Measurements from ENCODE around the genes DLG2 and TRIM49D1.

- PRO-cap, 2 experiments: peak in 2 of 2 experiments; most common plus-strand start chr11:85627445 (in 1); most common minus-strand start chr11:85627301 (in 2)
Observed at GRCh38 chr11:85626979-85627616, at the start of gene DLG2. Gene DLG2 (minus strand): TSS chr11:85627344.

- PRO-cap, 2 experiments: no peak in any of the 2 experiments
Observed at GRCh38 chr11:85659295-85660132, 5.4 kb downstream of the CREBZF start.

DNA sequence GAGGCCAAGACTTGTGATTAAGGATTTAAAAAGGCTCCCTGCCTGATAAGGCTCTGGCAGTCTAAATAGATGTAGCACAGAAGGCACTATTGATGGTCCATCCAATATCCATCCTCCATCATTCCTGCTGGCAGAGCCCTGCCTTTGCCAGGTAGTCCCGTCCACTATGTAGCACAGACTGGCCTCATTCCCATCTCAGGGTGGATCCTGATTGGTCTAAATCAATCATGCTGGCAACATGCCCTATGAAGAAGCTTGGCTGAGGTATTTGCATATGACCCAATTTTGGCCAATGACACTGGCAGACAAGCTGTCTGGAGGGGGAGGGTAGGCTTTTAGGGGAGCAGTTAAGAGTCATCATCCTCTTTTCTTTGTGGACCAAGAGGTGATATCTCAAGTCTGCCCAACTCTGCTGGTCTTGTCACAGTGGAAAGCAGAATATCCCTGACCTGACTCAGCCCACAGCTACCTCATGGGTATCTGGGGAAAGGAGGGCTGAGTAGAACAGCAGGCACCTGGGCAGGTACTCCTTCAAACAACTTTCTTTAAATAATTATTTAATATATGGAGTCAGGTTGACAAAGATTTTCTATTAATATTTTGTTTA, 5.1 kb downstream of the CCDC89 start:
- PRO-cap, 2 experiments: no peak in any of the 2 experiments

DNA sequence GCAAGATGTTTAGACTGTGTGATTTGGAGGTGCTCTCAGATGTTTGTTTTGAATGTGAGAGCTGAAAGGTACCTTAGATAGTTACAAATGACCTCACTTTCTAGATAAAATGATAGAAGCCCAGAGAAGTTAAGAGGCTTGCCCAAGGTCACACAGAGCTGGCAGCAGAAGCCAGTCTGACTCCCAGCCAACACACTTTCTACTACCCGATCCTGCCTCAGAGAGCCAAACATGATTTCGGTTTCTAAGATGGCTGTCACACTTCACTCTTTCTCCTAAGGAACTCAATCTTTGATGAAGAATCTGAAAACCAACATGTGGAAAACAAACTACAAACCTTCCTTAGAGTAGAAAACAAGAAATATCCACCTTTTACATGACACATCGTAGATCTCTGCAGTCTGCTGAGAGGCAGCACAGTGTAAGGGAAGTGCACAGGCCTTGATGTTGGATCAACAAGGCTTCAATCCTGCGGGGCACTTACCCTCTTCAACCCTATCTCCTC, 58.6 kb downstream of the SYTL2 start:
- PRO-cap, 2 experiments: no peak in any of the 2 experiments

DNA sequence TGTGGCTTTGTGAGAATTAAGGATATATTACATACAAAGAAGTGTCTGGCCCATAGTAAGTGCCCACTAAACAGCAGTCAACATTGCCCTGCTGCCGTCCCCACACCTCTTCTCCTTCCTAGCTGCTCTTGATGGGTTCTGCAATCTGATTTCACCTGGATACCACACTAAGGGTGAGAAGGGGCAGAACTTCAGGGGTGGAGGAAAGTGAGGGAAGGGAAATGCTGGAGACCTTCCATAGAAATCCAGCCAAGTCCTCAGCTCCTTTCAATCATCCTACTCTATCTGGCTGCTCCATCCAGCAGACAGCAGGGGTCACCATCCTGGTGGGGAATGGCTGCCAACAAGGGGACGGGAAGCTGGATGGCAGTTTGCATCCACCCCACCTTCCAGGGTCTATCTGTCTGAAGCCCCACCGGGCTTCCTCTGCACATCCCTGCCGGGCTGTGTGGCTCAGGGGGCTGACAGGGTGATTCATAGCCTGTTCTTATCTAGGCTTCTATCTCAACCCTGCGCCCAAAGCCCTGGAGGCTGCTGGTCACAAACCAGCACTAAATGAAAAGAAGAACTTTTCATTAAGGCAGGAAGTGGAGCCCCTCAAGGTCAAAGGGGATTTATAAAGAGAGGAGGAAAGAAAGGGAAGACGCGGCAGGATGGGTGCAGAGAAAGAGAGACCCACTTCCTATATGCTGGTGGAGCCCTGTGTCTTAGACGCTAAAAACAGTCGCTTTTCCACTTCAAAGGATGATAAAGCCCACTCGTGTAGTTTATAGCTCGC, 1.1 kb downstream of the SYTL2 start:
- PRO-cap, 2 experiments: no peak in any of the 2 experiments

- PRO-cap, 2 experiments: no peak in any of the 2 experiments
Observed at GRCh38 chr11:86054211-86054885, 14.5 kb downstream of the PICALM start.

GRCh38 chr11:86067993-86068606, 784 bp downstream of the PICALM start:
- PRO-cap, 2 experiments: peak in 1 of 2 experiments; most common plus-strand start chr11:86068453 (in 1); most common minus-strand start chr11:86068307 (in 1)

DNA sequence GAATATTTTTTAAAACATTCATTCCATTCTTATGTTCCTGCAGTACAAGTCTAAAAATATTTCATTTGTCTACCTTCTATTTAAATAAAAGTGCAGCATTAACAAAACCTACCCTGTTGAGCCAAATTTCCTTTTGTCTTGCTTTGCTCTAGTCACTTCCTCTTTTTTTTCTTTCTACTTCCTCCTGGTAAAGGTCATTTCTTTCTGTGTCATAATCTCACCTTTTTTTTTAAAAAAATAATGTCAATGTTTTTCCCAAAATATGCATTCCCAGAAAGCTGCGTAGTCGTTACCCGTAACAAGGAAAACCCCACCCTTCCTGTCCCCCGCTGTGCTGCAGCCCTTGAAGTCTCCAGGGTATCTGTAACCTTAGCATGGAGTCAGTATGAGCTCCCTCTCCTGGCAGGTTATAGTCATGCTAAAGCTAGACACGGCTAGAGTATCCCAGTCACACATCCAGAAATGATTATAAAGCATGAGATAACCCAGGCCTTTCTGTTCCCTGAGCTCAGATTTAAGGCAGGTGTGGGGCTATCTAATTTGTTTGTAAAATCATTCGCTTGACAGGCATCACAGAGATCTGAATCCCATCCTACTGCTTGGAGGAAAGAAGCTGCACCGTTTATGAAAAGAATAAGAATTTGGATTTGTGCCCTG, 51.1 kb upstream of the EED start:
- PRO-cap, 2 experiments: no peak in any of the 2 experiments

GRCh38 chr11:86476054-86476599, 101.4 kb downstream of the CCDC81 start:
- PRO-cap, 2 experiments: no peak in any of the 2 experiments

- PRO-cap, 2 experiments: no peak in any of the 2 experiments
Observed at GRCh38 chr11:86477473-86477921, 102.8 kb downstream of the CCDC81 start.

GRCh38 chr11:86524694-86525147, 150.0 kb downstream of the CCDC81 start:
- PRO-cap, 2 experiments: no peak in any of the 2 experiments

GRCh38 chr11:86551798-86552321, 177.2 kb downstream of the CCDC81 start:
- PRO-cap, 2 experiments: no peak in any of the 2 experiments

GRCh38 chr11:86557966-86558620, 183.4 kb downstream of the CCDC81 start:
- PRO-cap, 2 experiments: no peak in any of the 2 experiments

- PRO-cap, 2 experiments: no peak in any of the 2 experiments
Observed at GRCh38 chr11:86948306-86949237, 6.6 kb downstream of the FZD4 start.

DNA sequence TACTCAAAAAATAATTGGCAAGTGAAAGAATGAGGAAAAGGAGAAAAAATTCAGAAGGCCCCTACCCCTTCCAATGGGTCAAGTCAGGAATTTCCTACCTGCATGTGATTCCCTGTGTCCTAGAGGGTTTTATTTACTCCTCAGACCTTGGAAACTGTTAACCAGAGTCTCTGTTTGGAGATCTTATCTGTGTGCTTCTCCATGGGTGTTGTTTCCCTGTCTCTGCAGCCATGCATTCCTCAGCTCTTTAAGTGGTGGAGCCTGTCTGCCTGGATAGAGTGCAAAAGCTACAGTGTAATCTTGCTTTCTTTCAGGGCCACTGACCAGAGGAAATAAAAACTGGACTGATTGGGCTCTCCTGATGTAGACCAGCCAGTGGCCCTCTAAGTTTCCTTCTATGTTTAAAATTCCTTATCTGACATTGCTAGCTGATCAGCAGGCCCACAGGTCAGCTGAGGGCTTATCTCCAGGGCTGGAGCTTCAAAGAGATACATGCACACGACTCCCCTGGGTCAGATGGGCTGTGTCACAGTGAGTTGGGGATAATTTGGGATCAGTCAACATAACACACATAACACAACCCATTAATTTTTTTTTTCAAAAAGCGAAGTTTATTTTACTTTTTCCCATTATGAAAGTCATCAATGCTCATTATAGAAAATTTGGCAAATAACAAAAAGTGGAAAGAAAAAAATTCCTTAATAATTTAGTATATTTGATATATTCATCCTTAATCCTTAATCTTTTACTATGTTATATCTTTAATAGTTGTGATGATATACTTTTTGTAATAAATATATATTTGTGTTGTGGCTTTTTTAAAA, 37.4 kb upstream of the TMEM135 start:
- PRO-cap, 2 experiments: no peak in any of the 2 experiments

DNA sequence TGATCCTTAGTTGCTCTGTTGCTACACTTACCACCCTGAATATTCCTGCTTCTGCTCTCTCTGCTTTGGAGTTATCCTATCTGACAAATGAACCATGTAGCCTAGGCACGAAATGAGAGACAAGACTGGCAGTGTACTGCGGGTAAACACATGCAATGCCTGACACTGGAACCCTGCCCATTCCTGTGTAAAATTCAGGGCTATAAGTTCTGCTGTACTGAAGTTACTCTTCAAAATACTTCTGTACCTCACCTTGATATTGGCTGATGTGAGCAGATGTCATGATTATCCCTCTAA, 289.9 kb downstream of the RAB38 start:
- PRO-cap, 2 experiments: no peak in any of the 2 experiments

DNA sequence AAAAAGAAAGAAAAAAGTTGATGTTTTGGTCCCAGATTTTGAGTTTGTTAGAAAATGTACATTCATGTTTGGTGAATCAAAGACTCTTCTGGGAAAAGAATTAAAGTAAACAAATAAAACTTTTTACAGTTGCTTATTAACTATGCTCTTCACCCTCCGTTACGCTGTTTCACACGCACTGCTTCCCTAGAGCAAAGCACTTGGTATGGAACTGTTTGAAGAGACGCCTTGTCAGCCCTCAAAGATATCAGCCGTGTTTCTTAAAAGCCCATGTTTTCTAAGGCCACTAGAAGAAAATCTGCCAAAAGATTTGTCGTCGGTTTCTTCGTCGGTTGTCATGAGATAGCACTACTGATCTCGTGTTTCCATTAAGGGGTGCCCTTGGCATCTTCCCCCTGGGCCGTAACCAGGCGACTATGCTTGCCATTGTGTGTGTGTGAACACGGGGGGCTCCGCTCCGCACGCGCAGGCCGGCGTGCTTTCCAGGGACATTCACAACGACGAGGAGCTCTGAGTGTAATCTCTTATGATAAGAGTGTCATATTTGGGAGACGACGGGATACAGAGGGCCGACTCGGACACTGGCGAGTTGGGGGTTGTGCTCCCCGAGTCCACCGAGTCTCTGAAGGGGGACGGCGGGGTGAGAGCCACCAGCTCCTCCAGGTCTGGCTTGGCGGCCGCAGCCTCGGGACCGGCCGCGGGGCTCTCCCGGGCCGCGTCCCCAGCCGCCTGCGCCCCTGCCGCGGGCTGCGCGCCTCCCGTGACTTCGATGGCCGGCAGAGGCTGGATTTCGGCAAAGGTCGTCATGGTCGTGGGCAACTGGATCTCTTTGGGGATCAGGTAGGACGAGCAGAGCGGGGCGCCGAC, 170.8 kb upstream of the CTSC start:
- PRO-cap, 2 experiments: no peak in any of the 2 experiments

DNA sequence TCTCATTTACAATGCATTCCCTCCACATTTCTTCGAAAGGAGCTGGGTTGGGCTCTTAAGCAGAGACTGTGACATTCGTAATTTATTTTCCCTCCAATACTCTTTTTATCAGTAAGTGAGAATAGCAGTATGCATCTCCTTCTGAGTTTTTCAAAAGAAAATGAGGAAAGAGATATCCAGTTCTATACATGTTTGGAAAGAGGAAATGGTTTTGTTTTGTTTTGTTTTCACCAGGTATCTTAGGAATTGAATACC, 74.1 kb downstream of the NOX4 start:
- PRO-cap, 2 experiments: no peak in any of the 2 experiments

- PRO-cap, 2 experiments: no peak in any of the 2 experiments
Observed at GRCh38 chr11:89922189-89922420, at the start of gene TRIM49D1. Gene TRIM49D1 (minus strand): TSS chr11:89922245.

DNA sequence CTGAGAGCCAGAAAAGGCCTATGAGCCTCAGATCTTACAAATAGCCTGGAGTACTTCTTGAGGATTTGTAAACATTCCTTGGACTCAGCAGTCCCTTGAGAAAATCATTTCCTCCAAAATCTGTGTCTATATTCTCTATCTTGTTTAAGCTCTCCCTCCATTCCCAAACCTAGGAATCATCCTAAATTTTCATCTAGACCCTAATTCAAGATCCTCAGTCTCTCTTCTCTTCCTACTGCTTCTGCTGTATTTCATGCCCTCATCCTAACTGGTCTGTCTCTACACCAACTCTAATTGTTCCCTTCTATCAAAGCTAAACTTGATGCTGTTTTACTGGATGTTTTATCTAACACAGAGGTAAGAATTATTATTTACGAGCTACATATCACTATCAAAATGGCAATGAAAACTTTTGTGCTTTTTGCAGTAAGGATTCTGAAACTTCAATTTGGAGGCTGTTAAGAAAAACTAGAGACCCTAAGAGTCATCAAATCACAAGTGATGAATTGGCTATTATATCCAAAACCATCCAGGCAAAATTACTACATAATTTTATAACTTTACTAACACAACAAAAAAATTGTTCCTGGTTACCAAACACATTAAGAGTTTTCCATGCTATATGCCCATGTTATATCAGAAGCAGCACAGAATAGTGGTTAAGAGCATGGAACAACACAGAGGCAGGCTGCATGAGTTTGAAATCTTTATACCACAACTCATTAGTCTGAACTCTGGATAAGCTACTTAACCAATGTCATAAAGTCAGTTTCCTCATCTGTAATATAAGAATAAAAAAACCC, 25.1 kb downstream of the CHORDC1 start:
- PRO-cap, 2 experiments: no peak in any of the 2 experiments

Measured in psoas muscle (tissue), 2 donors.